Occipital lobe (tissue), 2 donors: Measurements from ENCODE around the gene UBE3D.

DNA sequence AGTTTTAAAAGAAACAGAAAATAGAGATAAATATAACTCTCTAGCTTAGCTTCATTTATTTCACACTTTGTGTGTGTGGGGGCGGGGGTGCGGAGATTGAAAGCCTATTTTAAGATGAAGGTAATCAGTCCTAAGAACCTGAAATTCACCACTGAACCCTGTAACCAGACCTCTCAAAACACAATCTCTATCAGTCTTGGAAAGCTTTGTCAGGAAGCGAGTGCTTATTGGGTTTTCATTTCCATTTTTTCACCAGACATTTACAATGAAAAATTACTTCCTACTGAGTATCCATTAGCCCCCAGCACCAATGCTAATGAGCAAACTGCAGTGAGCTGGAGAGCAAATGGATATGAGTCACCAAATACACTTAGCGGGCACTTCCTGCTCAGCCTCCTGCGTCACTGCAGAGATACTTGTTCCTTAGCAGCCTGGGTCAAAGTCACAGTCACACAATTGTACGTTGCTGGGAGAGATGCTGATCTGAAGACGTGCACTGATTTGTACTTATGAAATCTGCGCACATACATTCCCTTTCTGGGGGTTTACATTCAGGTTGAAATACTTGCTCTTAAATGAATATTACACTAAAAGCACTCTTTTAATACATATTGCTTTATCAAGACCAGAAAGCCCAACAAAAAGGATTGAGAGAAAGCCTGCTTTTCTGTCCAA lies 532.2 kb downstream of the BCKDHB start:
- RAMPAGE, long total RNA: no peak

GRCh38 chr6:81787837-81788231 lies 35.4 kb upstream of the TENT5A start:
- RAMPAGE, long total RNA: no peak

GRCh38 chr6:82101106-82102170 lies 146.1 kb downstream of the IBTK start:
- RAMPAGE, long total RNA: no peak

DNA sequence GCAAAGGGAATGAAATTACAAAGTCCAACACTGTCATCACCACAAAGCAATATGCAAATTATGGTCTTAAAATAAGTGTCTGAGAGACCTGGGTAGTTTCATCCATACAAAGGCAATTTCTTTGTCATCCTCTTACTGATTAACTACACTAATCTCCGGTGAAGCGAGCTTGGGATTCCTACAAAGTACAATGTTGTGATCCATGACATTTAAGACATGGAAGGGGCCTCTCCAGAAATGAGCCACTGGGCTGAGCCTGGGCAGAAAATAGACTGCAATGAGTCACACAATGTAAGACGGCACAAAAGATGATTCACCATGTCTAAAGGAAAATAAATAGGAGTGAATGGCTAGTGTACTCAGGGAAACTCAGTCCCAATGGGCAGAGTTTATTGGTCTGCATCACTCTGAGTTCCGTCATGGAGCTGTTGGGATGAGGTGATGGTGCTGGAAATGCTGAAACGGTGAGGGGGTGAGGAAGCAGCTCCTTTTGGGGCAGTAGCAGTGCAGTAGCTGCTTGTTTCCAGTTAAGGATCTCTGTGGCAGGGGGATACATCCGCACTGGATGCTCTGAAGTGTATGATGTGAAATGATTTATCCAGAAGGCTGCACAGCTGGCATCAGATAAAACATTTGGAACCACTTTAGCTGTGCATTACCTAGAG lies 103.3 kb downstream of the IBTK start:
- RAMPAGE, long total RNA: no peak

- RAMPAGE, long total RNA: start-site peak on the minus strand at chr6:83065773-83065800, 38 and 46 reads in 2 replicates
Measured at GRCh38 chr6:83065330-83066262, at the start of gene UBE3D. UBE3D (minus strand) TSS chr6:83065841.

DNA sequence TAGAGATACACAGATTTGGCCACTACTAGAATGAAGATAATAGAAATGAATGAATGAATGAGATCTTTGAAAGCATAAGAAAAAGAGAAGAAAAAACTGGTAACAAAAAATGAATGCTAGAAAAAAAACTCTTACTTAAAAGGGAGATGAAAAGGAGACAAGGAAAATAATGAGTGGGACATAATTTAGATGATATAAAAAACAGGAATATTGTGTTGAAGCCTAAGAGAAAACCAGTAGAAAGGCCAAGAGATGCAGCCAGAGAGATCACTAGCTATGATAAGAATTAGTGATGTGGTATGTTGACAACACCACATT lies 28.5 kb downstream of the RWDD2A start:
- RAMPAGE, long total RNA: no peak

- RAMPAGE, long total RNA: no peak
Measured at GRCh38 chr6:83864094-83864500, 4.6 kb downstream of the CYB5R4 start.

- RAMPAGE, long total RNA: no peak
Measured at GRCh38 chr6:84051632-84051878, 18.0 kb downstream of the MRAP2 start.

- RAMPAGE, long total RNA: no peak
Measured at GRCh38 chr6:85419028-85419677, 30.7 kb upstream of the NT5E start.

DNA sequence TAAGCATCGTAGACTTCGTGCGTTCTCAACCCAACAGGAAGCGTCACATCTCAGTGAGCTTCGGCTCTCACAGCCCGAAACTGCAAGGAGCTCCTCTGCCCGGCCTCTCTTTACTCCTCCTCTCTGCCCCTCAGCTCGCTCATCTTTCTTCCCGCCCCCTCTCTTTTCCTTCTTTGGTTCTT lies 520 bp upstream of the NT5E start:
- RAMPAGE, long total RNA: no peak

DNA sequence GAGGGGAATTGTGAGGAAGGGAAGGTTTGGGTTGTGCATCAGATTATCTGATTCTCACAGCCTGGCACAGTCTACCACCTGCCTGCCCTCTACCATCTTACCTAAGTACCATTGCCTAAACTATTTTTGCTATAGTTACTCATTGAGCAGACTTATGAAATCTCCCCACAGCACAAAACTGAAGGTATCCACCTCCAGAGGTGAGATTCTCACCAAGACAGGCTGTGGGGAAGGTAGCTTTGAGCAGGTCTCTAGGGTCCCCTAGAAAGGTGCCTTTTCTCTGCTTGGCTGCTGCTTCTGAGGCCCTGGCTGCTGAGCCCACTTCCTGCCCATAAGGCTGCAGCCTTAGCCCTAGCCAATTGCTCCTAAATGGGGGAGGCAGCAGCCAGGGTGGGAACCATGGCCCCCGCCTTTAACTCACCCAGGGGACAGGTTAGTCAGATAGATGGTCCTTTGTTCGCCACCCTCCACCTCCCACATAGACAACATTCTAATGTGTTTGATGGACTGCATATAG lies 3.6 kb downstream of the NT5E start:
- RAMPAGE, long total RNA: no peak

DNA sequence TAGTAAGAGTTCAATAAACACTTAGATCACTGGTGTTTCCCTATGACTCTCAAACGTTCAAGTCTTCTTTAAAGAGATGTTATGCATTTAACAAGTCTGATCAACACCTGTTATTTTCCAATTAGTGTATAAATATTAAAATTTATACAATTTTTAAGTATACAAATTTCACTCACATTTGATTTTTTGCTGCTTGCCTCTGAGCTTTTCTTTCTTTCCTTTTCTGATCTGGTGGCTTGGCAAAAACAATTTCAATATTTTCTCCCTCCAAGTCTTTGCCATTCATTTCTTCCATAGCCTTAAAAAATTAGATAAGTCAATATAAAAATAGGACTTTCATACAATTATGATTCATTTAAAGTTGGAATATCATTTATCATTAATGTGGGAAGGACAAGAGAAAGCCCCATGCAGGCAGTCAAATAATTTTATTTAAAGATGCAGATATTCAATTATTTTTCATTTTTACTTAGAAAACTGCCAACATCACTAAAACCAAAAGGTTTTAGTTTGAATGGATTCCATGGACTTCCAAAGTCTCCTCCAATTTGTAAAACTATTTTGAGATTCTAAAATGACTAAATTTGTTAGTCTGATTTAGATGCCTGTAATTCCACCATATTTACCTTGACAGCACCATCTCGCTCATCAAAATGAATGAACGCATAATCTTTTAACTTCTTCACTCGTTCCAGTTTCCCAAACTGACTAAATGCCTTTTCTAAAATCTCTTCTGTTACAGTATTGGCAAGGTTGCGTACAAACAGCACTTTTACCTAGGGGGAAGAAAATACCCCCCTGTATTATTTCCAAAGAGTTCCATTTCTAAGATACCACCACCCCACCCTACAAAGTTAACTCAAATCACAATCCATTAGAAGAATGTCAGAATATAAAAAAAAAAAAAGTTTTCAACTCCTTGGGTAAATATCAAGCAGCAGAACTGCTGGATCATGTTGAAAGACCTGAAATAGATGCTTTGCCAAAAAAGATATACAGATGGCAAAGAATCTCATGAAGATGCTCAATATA lies 23.7 kb downstream of the SYNCRIP start:
- RAMPAGE, long total RNA: no peak

DNA sequence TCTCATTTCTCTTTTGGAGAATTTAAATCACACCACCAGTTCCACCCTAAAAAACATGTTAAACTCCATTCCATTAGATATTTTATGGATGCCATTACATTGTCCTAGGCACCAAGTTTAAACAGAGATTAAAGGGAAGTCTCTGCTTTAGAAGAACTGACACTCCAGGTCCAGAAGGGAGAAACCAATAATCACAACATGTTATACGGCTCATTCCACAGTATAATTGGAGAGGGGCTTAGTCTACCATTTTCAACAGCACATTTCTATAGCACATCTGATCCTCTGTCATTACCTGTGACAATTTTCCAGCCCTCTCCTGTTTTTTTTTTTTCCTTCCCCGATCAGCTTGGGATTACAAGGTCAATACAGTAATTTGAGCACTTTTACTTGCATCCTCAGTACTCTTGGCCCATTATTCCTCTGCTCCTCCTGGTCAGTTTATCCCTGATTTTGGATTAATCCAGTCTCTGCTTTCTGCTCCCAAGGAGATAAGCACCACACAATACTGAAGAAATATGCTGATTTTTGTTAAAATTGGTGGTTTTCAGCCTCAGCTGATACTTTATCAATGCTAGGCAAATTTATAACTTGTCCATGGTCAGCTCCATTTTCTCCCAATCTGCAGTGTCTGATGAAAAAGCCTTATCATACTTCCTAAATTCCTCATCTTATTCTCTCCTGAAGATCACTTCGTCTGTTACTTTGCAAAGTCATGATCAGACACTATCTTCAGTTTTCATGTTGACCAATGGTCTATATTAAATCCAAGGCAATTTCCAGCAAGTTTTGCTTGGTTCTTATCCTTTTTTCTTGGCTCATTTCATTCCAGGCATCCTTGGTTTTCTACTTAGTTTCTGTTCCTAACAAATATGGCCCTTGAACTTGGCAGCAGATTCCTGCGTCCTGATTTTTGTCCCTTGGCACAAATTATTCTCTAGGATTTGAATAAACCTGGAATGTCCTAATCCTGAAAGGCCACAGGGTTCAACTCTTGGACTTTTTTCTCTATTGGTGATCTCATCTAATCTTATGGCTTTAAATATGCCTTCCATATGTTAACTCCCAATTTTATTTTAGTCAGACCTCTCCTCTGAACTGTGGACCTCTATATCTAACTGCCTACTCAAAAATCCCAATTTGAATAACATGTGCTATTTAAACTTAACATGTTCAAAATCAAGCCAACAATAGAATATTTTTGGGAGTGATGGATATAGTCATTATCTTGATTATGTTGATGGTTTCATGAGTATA lies 30.9 kb upstream of the SYNCRIP start:
- RAMPAGE, long total RNA: no peak

DNA sequence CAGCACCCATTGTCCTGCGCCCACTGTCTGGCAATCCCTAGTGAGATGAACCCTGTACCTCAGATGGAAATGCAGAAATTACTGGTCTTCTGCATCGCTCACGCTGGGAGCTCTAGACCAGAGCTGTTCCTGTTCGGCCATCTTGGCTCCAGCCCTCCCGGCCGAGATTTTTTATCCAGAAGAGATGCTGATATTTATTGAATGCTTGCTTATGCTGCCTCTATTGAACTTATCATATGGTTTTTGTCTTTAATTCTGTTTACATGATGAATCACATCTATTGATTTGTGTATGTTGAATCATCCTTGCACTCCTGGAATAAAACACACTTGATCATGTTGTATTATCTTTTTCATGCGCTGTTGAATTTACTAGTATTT lies 415.1 kb upstream of the SYNCRIP start:
- RAMPAGE, long total RNA: no peak

DNA sequence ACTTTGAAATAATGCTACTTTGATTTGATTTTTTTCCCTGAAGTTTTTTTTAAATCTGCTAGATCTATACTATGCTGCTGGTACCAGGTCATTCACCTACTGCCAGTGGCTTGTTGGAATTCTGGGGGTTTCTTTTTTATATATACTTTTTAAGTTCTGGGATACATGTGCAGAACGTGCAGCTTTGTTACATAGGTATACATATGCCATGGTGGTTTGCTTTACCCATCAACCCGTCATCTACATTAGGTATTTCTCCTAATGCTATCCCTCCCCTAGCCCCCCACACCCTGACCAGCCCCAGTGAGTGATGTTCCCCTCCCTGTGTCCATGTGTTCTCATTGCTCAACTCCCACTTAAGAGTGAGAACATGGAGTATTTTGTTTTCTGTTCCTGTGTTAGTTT lies 644.3 kb upstream of the HTR1E start:
- RAMPAGE, long total RNA: no peak

DNA sequence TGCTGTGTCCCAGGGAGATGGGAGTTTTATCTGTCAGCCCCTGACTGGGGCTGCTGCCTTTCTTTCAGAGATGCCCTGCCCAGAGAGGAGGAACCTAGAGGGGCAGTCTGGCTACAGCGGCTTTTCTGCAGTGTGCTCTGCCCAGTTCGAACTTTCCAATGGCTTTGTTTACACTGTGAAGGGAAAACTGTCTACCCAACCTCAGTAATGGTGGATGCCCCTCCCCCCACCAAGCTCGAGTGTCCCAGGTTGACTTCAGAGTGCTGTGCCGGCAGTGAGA lies 630.9 kb upstream of the HTR1E start:
- RAMPAGE, long total RNA: no peak

DNA sequence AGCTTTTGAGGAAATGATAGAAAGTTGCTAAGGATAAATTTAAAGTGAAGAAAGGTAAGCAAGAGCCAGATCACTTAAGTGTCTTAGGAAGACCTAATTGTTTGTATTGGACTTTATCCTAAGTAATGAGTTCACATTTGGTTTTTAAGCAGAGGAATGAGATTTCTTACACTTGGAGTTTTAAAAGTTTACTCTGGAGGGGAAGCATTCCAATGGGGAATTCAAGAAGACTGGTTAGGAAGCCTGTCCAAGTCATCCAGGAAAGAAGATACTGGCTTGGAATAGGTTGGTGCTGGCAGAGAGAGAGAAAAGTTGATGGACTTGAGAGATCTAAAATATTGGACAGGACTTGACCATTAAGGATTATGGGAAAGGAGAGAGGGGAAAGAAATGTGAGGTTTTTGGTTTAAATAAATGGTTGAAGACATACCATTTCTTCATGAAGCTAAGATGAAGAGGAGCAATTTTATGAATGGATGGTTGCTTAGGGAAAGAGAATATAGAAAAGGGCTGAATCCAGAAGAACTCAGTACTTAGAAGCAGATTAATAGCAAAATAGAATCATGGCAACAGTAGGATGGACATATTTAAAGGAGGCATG lies 53.7 kb upstream of the SMIM8 start:
- RAMPAGE, long total RNA: no peak

- RAMPAGE, long total RNA: no peak
Measured at GRCh38 chr6:87408530-87408975, 781 bp downstream of the CFAP206 start.

DNA sequence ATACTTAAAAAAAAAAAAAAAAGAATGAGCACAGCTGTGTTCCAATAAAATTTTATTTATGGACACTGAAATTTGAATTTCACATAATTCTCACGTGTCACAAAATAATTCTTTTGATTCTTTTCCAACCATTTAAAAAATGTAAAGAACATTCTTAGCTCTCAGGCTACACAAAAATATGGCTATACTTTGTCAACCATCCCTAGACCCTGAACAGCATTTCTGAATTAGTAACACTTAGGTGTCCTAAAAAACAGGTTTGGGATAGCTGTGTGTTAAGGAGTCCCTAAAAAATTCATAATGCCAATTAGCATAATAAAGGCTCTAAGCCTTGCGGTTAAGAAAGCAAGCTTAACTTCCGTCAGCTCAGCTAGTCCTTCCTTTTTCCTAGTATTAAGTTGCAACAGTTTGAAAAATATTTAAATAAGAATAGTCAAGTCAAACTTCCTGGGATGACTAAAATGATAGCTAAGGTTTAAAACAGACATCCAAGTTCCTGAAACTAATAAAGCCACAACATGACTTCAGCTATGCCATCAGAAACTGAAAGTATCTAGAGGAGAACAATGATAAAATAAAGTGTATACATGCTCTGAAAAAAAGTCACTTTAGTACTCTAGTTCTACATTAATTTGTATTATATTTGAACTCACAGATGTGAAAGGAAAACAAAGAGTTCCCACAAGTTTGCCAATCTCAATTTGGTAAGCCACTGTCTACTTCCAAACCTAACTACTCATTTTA lies 3.5 kb downstream of the AKIRIN2 start:
- RAMPAGE, long total RNA: no peak

DNA sequence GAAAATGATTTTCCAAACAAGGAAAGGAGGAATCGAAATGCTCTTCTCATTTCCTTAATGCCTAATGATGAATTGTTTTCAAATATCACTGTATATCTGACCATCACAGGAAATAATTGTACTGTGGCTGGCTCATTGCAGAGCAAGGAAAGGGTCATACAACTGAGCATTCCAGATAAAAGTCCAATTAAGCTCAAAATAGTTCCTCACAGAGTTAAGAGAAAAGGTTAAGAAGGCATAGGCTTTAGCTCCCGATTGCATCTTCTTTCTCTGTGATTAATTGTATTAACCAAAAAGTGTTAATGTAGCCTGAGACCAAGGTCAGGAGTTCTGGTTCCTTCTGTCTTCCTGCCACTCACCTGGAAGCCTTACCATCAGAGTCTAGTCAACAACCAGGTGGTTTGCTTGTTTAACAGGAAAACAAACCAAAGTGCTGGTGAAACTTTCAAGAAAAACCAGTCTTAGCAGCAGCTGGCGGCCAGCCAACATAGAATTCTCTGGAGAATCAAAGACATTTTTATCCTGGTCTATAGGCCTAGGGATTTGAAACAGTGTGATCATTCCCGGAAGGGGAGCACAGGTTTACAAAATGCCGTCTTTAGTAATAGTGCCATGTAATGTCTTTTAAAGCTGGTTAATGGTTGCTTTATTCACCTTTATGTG lies 146.4 kb upstream of the AKIRIN2 start:
- RAMPAGE, long total RNA: no peak